K562 (cell line): ENCODE data around the gene H3-3A.

- RAMPAGE, long total RNA = no peak
- RRBS = no CpG with 5 or more reads among the region's 3 CpGs
PRO-cap:
- standard = bidirectional peak, plus-strand start at chr1:226061540, minus-strand start at chr1:226061229
- CoPRO, capped RNA only, 2 experiments = no peak in any of the 2 experiments
- CoPRO, capped and uncapped RNA, 2 experiments = no peak in any of the 2 experiments
- CoPRO, uncapped RNA only, 2 experiments = no peak in any of the 2 experiments
CAGE:
- cytosol, long polyA plus RNA = no peak
- long polyA plus RNA = no peak
- nucleolus, long total RNA = no peak
- nucleus, long polyA plus RNA = no peak
These were observed 1.6 kb upstream of the H3-3A start for GRCh38 chr1:226060944-226061319.

GRCh38 chr1:226062595-226062918 is at the start of gene H3-3A:
H3-3A (plus strand) TSS chr1:226062716.
- RAMPAGE, long total RNA = start-site peak on the plus strand at chr1:226062709-226062787, 2,353 and 1,184 reads in 2 replicates
- RRBS = no CpG with 5 or more reads among the region's 40 CpGs
PRO-cap:
- standard = bidirectional peak, plus-strand start at chr1:226062721, minus-strand start at chr1:226062493
- CoPRO, capped RNA only, 2 experiments = peak in 2 of 2 experiments; most common plus-strand start chr1:226062721 (in 2)
- CoPRO, capped and uncapped RNA, 2 experiments = peak in 2 of 2 experiments; most common plus-strand start chr1:226062721 (in 2)
- CoPRO, uncapped RNA only, 2 experiments = peak in 1 of 2 experiments; most common plus-strand start chr1:226062725 (in 1)
CAGE:
- cytosol, long polyA plus RNA = start-site peak on the plus strand at chr1:226062681-226062725, 152 and 618 reads in 2 replicates
- long polyA plus RNA = start-site peak on the plus strand at chr1:226062704-226062725, 396 and 557 reads in 2 replicates
- nucleolus, long total RNA = no peak
- nucleus, long polyA plus RNA = start-site peak on the plus strand at chr1:226062681-226062717, 75 and 64 reads in 2 replicates

GRCh38 chr1:226134618-226135746 is 51.6 kb downstream of the ACBD3 start:
- RAMPAGE, long total RNA = no peak
- RRBS = no CpG with 5 or more reads among the region's 33 CpGs
PRO-cap:
- standard = no peak
- CoPRO, capped RNA only, 2 experiments = no peak in any of the 2 experiments
- CoPRO, capped and uncapped RNA, 2 experiments = no peak in any of the 2 experiments
- CoPRO, uncapped RNA only, 2 experiments = no peak in any of the 2 experiments
CAGE:
- cytosol, long polyA plus RNA = no peak
- long polyA plus RNA = no peak
- nucleolus, long total RNA = no peak
- nucleus, long polyA plus RNA = no peak

DNA sequence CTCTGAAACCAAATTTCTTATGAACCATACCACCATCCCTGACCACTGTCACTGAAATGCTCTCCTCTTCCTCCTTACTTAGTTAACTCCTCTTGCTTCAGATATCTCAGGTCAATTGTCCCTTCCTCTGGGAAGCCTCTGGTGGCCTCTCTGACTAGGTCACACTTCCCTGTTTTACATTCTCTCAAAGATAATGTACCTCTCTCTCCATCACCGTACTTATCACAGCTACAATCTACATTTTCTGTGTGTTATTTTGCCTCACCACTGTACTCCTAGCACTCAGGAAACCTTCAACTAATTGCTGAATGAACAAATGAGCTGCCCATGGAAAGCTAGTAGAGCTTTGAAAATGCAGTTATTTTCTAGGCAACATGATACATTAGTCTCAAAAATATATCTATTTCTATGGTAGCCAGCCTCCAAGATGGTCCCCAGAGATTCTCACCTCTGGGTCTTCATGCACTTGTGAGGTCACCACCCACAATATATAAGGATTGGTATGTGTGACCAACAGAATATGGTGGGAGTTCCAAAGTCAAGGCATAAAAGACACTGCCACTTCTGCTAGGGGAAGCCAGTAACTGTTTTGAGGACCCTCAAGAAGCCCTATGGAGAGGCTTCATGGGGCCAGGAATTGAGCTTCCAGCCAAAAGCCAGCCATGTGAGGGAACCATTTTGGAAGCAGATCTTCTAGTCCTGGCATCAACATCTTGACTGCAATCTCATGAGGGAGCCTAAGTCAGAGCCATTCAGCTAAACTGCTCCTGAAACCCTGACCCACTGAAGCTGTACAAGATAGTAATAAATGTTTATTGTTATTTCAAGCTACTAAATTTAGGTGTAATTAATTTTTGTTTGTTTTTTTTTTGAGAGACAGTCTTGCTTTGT is 32.9 kb downstream of the ACBD3 start:
- RAMPAGE, long total RNA = no peak
- RRBS = no CpG with 5 or more reads among the region's 1 CpG
PRO-cap:
- standard = no peak
- CoPRO, capped RNA only, 2 experiments = no peak in any of the 2 experiments
- CoPRO, capped and uncapped RNA, 2 experiments = no peak in any of the 2 experiments
- CoPRO, uncapped RNA only, 2 experiments = peak in 1 of 2 experiments; most common minus-strand start position 758 of the sequence (in 1)
CAGE:
- cytosol, long polyA plus RNA = no peak
- long polyA plus RNA = no peak
- nucleolus, long total RNA = no peak
- nucleus, long polyA plus RNA = no peak

GRCh38 chr1:226164619-226165138 is 21.9 kb downstream of the ACBD3 start:
- RAMPAGE, long total RNA = no peak
- RRBS = no CpG with 5 or more reads among the region's 3 CpGs
PRO-cap:
- standard = no peak
- CoPRO, capped RNA only, 2 experiments = no peak in any of the 2 experiments
- CoPRO, capped and uncapped RNA, 2 experiments = no peak in any of the 2 experiments
- CoPRO, uncapped RNA only, 2 experiments = no peak in any of the 2 experiments
CAGE:
- cytosol, long polyA plus RNA = no peak
- long polyA plus RNA = no peak
- nucleolus, long total RNA = no peak
- nucleus, long polyA plus RNA = no peak

- RAMPAGE, long total RNA = no peak
- RRBS = no CpG with 5 or more reads among the region's 8 CpGs
PRO-cap:
- standard = no peak
- CoPRO, capped RNA only, 2 experiments = peak in 2 of 2 experiments; most common minus-strand start chr1:226213187 (in 2)
- CoPRO, capped and uncapped RNA, 2 experiments = peak in 2 of 2 experiments; most common minus-strand start chr1:226213187 (in 2)
- CoPRO, uncapped RNA only, 2 experiments = no peak in any of the 2 experiments
CAGE:
- cytosol, long polyA plus RNA = no peak
- long polyA plus RNA = no peak
- nucleolus, long total RNA = no peak
- nucleus, long polyA plus RNA = no peak
These were observed 10.5 kb upstream of the MIXL1 start for GRCh38 chr1:226212985-226213386.

DNA sequence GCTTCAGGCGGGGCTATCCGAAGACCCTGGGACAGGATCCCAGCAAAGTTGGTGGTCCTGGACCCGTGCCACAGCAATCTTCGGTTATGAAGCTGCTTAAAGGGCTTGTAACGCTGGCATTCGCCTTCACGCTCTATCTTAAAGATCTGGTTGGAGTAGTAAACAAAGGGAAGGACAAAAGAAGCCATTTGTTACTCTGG is 43.0 kb downstream of the PARP1 start:
- RAMPAGE, long total RNA = no peak
- RRBS = no CpG with 5 or more reads among the region's 7 CpGs
PRO-cap:
- standard = unidirectional peak, minus-strand start at position 83 of the sequence
- CoPRO, capped RNA only, 2 experiments = no peak in any of the 2 experiments
- CoPRO, capped and uncapped RNA, 2 experiments = no peak in any of the 2 experiments
- CoPRO, uncapped RNA only, 2 experiments = no peak in any of the 2 experiments
CAGE:
- cytosol, long polyA plus RNA = no peak
- long polyA plus RNA = no peak
- nucleolus, long total RNA = no peak
- nucleus, long polyA plus RNA = no peak

GRCh38 chr1:226402189-226402590 is 5.7 kb downstream of the PARP1 start:
- RAMPAGE, long total RNA = no peak
- RRBS = no CpG with 5 or more reads among the region's 8 CpGs
PRO-cap:
- standard = no peak
- CoPRO, capped RNA only, 2 experiments = no peak in any of the 2 experiments
- CoPRO, capped and uncapped RNA, 2 experiments = no peak in any of the 2 experiments
- CoPRO, uncapped RNA only, 2 experiments = no peak in any of the 2 experiments
CAGE:
- cytosol, long polyA plus RNA = no peak
- long polyA plus RNA = no peak
- nucleolus, long total RNA = no peak
- nucleus, long polyA plus RNA = no peak

GRCh38 chr1:226689718-226690337 is 49.3 kb downstream of the ITPKB start:
- RAMPAGE, long total RNA = no peak
- RRBS = no CpG with 5 or more reads among the region's 5 CpGs
PRO-cap:
- standard = no peak
- CoPRO, capped RNA only, 2 experiments = no peak in any of the 2 experiments
- CoPRO, capped and uncapped RNA, 2 experiments = no peak in any of the 2 experiments
- CoPRO, uncapped RNA only, 2 experiments = no peak in any of the 2 experiments
CAGE:
- cytosol, long polyA plus RNA = no peak
- long polyA plus RNA = no peak
- nucleolus, long total RNA = no peak
- nucleus, long polyA plus RNA = no peak

GRCh38 chr1:226705501-226705822 is 33.6 kb downstream of the ITPKB start:
- RAMPAGE, long total RNA = no peak
- RRBS = no CpG with 5 or more reads among the region's 4 CpGs
PRO-cap:
- standard = no peak
- CoPRO, capped RNA only, 2 experiments = no peak in any of the 2 experiments
- CoPRO, capped and uncapped RNA, 2 experiments = no peak in any of the 2 experiments
- CoPRO, uncapped RNA only, 2 experiments = no peak in any of the 2 experiments
CAGE:
- cytosol, long polyA plus RNA = no peak
- long polyA plus RNA = no peak
- nucleolus, long total RNA = no peak
- nucleus, long polyA plus RNA = no peak

GRCh38 chr1:226986795-226987687 is 46.9 kb downstream of the COQ8A start:
- RAMPAGE, long total RNA = no peak
- RRBS = no CpG with 5 or more reads among the region's 23 CpGs
PRO-cap:
- standard = unidirectional peak, plus-strand start at chr1:226987671
- CoPRO, capped RNA only, 2 experiments = no peak in any of the 2 experiments
- CoPRO, capped and uncapped RNA, 2 experiments = no peak in any of the 2 experiments
- CoPRO, uncapped RNA only, 2 experiments = peak in 2 of 2 experiments; most common plus-strand start chr1:226987151 (in 1); most common minus-strand start chr1:226986922 (in 1)
CAGE:
- cytosol, long polyA plus RNA = no peak
- long polyA plus RNA = no peak
- nucleolus, long total RNA = no peak
- nucleus, long polyA plus RNA = no peak

DNA sequence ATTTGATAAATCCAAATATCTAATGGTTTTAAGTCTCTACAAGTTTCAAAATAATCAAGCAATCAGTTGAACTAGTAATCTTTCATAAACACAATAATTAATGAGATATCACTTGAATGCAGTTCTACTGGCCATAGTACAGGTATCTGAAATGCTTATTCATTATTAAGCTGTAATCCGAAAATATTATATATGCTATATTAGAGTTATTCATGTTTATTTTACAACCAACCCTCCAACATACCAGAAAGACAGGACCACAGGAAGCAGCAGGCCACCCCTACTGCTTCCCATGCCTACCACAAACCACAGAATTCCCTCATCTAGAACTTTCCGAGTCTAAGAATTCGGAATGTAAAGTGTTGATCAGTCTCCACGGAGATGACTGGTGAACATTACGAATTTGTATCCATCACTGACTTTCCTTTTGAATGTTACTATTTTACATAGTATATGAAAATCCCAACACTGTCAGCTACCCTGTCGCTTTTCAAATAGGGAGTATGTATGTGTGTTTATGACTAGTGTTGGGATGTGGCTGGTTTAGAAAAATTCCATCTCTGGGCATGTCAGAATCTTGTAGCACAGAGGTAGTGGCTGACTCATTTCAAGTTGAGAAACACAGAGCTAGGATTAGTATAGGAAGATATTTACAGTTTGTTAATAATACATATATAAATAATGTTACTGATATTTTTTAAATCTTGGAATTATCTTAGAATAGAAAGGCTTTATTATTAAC is 118.2 kb downstream of the COQ8A start:
- RAMPAGE, long total RNA = no peak
- RRBS = no CpG with 5 or more reads among the region's 6 CpGs
PRO-cap:
- standard = no peak
- CoPRO, capped RNA only, 2 experiments = no peak in any of the 2 experiments
- CoPRO, capped and uncapped RNA, 2 experiments = no peak in any of the 2 experiments
- CoPRO, uncapped RNA only, 2 experiments = peak in 1 of 2 experiments; most common minus-strand start position 185 of the sequence (in 1)
CAGE:
- cytosol, long polyA plus RNA = no peak
- long polyA plus RNA = no peak
- nucleolus, long total RNA = no peak
- nucleus, long polyA plus RNA = no peak

GRCh38 chr1:227096340-227097712 is 156.7 kb downstream of the COQ8A start:
- RAMPAGE, long total RNA = no peak
- RRBS = no CpG with 5 or more reads among the region's 2 CpGs
PRO-cap:
- standard = no peak
- CoPRO, capped RNA only, 2 experiments = no peak in any of the 2 experiments
- CoPRO, capped and uncapped RNA, 2 experiments = no peak in any of the 2 experiments
- CoPRO, uncapped RNA only, 2 experiments = peak in 2 of 2 experiments; most common minus-strand start chr1:227096825 (in 1)
CAGE:
- cytosol, long polyA plus RNA = no peak
- long polyA plus RNA = no peak
- nucleolus, long total RNA = no peak
- nucleus, long polyA plus RNA = no peak

GRCh38 chr1:227128885-227129290 is 188.8 kb downstream of the COQ8A start:
- RAMPAGE, long total RNA = no peak
PRO-cap:
- standard = no peak
- CoPRO, capped RNA only, 2 experiments = no peak in any of the 2 experiments
- CoPRO, capped and uncapped RNA, 2 experiments = no peak in any of the 2 experiments
- CoPRO, uncapped RNA only, 2 experiments = no peak in any of the 2 experiments
CAGE:
- cytosol, long polyA plus RNA = no peak
- long polyA plus RNA = no peak
- nucleolus, long total RNA = no peak
- nucleus, long polyA plus RNA = no peak

- RAMPAGE, long total RNA = no peak
- RRBS = 98% methylated on average over 3 of the region's 10 CpGs
PRO-cap:
- standard = no peak
- CoPRO, capped RNA only, 2 experiments = no peak in any of the 2 experiments
- CoPRO, capped and uncapped RNA, 2 experiments = no peak in any of the 2 experiments
- CoPRO, uncapped RNA only, 2 experiments = peak in 1 of 2 experiments; most common minus-strand start chr1:227182225 (in 1)
CAGE:
- cytosol, long polyA plus RNA = no peak
- long polyA plus RNA = no peak
- nucleolus, long total RNA = no peak
- nucleus, long polyA plus RNA = no peak
These were observed 136.0 kb downstream of the CDC42BPA start for GRCh38 chr1:227181913-227183106.

GRCh38 chr1:227558844-227559408 is 4.4 kb upstream of the ZNF678 start:
- RAMPAGE, long total RNA = no peak
- RRBS = no CpG with 5 or more reads among the region's 17 CpGs
PRO-cap:
- standard = no peak
- CoPRO, capped RNA only, 2 experiments = no peak in any of the 2 experiments
- CoPRO, capped and uncapped RNA, 2 experiments = no peak in any of the 2 experiments
- CoPRO, uncapped RNA only, 2 experiments = no peak in any of the 2 experiments
CAGE:
- cytosol, long polyA plus RNA = no peak
- long polyA plus RNA = no peak
- nucleolus, long total RNA = no peak
- nucleus, long polyA plus RNA = no peak

GRCh38 chr1:227886790-227887618 is 60.7 kb downstream of the WNT9A start:
- RAMPAGE, long total RNA = no peak
- RRBS = 45% methylated on average over 10 of the region's 34 CpGs
PRO-cap:
- standard = no peak
- CoPRO, capped RNA only, 2 experiments = no peak in any of the 2 experiments
- CoPRO, capped and uncapped RNA, 2 experiments = no peak in any of the 2 experiments
- CoPRO, uncapped RNA only, 2 experiments = no peak in any of the 2 experiments
CAGE:
- cytosol, long polyA plus RNA = no peak
- long polyA plus RNA = no peak
- nucleolus, long total RNA = no peak
- nucleus, long polyA plus RNA = no peak

- RAMPAGE, long total RNA = no peak
- RRBS = 36% methylated on average over 6 of the region's 26 CpGs
PRO-cap:
- standard = no peak
- CoPRO, capped RNA only, 2 experiments = no peak in any of the 2 experiments
- CoPRO, capped and uncapped RNA, 2 experiments = no peak in any of the 2 experiments
- CoPRO, uncapped RNA only, 2 experiments = no peak in any of the 2 experiments
CAGE:
- cytosol, long polyA plus RNA = no peak
- long polyA plus RNA = no peak
- nucleolus, long total RNA = no peak
- nucleus, long polyA plus RNA = no peak
These were observed 51.8 kb downstream of the WNT9A start for GRCh38 chr1:227895767-227896560.